Melanocyte of skin (primary cell): ENCODE results near the gene DDX54.

GRCh38 chr12:113114405-113114715, 21.2 kb downstream of the RASAL1 start:
- CAGE, long polyA plus RNA, 2 experiments: no peak in any of the 2 experiments

DNA sequence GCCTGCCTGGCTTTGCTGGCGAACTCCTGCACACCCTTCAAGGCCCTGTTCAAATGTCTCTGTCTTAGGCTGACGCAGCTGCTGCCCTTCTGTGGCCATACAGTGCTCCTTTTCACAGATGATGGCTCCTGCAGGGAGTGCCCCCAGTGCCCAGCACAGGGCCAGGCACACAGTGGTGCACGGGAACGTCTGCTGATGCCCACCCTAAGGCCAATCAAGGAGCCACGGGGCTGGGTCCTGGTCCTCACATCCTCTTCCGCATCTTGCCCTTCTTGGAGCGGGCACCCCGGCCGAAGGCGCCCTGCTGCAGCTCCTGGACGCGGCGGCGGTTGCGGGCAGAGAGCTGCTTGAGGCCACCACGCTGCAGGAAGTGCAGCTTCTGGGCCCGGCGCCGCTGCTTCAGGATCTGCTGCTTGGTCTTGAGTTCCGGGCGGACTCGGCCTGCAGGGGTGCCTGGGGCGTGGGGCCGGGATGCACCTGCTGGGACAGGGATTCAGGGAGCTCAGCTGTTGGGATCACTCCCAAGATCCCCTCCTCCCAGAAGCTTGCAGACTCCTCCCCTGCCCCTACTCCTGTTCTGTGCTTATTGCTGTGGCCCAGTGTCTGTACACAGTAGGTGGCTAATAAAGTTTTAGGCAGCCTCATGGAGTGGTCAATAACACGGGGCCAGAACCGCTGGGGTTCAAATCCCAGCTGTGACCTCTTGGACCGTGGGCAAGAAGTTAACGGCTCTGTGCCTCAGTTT, 9.3 kb downstream of the CFAP73 start:
- CAGE, long polyA plus RNA, 2 experiments: no peak in any of the 2 experiments

GRCh38 chr12:113185196-113185881, at the start of gene DDX54:
Gene DDX54, minus strand, starts transcription at chr12:113185478.
- CAGE, long polyA plus RNA, 2 experiments: no peak in any of the 2 experiments

- CAGE, long polyA plus RNA, 2 experiments: no peak in any of the 2 experiments
These were observed 46.5 kb downstream of the SLC8B1 start for GRCh38 chr12:113288167-113289050.

- CAGE, long polyA plus RNA, 2 experiments: no peak in any of the 2 experiments
These were observed 1.7 kb upstream of the PLBD2 start for GRCh38 chr12:113356682-113357109.

DNA sequence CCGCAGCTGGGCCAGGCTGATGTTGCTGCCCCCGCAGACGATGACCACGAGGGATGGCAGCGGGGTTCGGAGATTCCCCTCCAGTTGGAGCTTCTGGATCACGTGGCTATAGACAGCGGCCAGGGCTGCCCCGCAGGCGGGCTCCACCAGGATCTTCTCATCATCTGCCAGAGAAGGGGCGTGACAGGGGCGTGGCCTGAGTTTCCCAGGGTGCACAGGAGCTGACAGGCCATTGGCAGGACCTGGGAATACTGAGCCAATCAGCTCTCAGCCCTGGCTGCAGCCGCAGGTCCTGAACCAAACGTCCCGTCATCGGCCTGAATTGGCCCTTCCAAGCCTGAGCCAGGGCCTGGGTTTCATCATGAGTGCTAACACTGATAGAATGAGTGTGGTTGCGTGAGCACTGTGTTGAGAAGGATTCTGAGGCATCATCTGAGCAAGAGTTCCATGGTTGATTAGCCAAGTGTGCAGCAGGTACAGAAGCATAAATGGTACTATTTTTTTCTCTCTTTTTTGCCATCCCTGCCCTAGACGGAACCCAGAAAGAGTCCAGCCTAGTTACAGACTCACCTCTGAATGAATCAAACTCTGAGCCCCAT, 10.6 kb downstream of the SDS start:
- CAGE, long polyA plus RNA, 2 experiments: no peak in any of the 2 experiments

DNA sequence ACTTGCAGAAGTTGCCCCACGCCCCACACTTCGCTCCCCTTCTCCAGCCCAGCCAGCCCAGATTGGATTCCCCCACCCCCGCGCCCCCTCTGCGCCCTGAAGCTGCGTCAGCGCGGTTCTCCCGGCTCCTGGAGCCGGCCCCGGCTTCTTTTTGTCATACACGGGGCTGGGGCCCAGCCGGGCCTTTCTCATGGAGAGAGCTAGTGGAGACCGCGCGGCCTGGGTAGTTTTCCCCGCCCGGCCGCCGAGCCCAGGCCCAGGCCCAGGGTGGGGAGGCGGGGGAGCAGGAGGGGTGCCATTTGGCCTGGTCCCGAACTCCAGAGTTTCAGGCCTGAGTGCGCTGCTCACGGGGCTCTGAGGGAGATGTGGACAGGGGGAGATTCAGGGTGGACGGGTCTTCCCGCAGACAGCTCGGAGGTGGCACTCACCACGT, 587 bp upstream of the LHX5 start:
- CAGE, long polyA plus RNA, 2 experiments: no peak in any of the 2 experiments

- CAGE, long polyA plus RNA, 2 experiments: no peak in any of the 2 experiments
These were observed 4.1 kb downstream of the RBM19 start for GRCh38 chr12:113961937-113962434.

GRCh38 chr12:114402897-114403581, 2.9 kb downstream of the TBX5 start:
- CAGE, long polyA plus RNA, 2 experiments: no peak in any of the 2 experiments

DNA sequence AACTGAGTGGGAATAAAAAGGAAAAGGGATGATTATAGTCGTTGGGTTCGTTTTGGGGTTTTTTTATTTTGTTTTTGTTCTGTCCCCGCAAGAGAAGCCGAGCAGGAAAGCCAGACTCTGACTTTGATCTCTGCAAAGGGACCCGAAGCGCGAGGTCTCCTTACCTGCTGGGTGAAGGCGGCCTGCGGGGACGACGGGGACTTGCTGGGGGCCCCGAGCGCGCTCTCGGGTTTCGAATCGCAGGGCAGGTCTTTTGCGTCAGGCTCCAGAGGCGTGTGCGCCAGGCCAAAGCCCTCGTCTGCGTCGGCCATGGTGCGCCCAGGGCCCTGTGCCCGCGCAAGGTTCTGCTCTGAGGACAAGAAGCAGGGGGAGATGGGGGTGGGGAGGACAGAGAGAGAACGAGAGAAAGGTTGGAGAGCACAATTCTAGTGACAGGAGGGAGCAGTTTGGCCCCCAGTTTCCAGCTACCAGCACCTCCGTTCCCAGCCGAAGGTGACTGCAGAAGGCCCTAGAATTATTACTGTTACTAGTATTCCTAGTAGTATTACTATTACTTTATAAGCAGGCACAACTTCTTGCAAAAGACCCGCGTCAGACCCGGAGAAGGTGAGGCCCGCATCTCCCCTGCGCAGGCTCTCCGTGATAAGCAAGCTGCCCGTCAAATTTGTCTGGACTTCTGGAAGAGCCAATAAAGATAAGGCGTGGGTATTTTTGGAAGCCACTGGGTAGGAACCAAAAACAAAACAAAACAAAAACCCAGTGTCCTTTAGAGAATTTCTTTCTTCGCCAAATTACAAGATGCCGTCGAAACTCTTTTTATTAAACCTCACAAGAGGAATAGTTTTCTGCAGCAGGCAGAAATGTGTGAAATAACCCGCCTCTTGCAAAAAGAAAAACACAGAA, 2.1 kb downstream of the TBX5 start:
- CAGE, long polyA plus RNA, 2 experiments: no peak in any of the 2 experiments

DNA sequence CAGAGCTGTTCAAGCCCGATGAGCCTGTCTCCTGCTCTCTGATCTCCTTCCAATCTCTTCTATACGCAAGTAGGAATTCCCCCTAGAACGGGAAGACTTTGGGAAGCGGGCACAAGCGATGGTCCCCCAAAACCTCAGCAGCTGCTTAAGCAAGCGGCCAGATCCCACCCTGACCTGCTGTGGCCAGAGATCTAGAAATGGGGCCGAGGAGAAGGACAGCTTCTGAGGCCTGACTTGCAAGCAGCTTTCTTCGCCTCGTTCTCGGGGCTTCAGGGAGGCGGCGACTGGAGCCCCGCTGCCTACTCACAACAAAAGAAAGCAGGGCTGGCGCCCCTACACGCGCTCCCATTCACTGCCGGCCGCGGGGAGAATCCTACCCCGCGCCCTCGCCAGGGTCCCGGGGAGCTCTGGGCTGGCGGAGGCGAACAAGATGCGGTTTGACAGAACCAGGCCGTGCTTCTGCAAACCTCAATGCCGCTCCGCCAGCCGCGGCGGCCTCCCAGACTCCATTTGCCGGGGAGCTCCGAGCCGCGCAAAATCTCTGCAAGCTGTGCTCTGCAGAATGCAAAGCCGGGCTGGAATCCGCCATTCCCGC, 880 bp downstream of the TBX5 start:
- CAGE, long polyA plus RNA, 2 experiments: no peak in any of the 2 experiments

- CAGE, long polyA plus RNA, 2 experiments: no peak in any of the 2 experiments
These were observed 103.7 kb downstream of the TBX3 start for GRCh38 chr12:114580327-114580711.

DNA sequence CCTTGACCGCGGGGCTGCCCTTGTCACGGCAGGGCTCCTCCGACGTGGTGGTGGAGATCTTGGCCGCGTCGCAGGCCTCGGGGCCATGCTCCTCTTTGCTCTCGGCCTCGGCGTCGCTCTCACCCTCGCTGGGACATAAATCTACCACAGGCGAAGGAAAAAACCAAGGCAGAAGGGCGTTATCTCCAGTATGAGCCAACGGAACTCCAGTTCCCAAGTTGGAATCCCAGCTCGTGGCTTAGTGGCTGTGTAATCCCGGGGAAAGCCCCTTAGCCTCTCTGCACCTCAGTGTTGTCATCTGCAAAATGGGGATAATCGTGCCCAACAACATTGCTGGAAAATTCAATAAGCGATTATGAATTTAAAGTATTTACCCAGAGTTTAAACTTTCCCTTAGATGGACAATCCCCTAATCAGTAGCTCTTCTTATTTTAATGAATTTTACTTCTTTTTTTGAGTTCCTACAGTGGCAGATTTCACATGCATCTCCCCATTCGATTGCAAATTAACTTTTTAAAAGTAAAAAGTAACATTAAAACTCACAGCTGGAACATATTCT, 9.2 kb downstream of the TBX3 start:
- CAGE, long polyA plus RNA, 2 experiments: no peak in any of the 2 experiments

- CAGE, long polyA plus RNA, 2 experiments: no peak in any of the 2 experiments
These were observed 1.2 kb downstream of the TBX3 start for GRCh38 chr12:114682669-114683285.

- CAGE, long polyA plus RNA, 2 experiments: no peak in any of the 2 experiments
These were observed 451.9 kb upstream of the TBX3 start for GRCh38 chr12:115135772-115136376.

GRCh38 chr12:115598830-115600074, 678.2 kb downstream of the MED13L start:
- CAGE, long polyA plus RNA, 2 experiments: no peak in any of the 2 experiments

DNA sequence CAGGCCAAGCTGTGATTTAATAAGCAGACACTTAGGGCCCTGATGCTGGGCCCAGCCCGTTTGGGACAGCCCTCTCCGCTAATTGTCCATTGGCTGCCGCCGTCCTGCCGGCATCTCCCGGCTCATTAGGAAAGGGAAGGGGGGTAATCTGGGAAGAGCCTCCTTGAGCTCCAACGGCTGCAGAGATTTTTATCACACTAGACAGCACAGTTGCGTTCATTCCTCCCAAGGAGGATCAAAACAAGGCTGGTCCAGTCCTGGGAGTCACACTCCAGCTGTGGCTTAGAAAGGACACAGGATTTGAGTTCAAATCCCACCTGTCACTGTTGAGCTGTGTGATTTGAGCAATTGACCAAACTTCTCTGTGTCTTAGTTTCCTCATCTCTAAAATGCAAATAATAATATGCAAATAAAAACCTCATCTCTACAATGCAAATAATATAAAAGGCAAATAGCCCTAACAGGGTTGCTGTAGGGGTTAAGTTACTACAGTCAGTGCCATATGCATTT, 653.3 kb downstream of the MED13L start:
- CAGE, long polyA plus RNA, 2 experiments: no peak in any of the 2 experiments

GRCh38 chr12:116004245-116004789, 273.2 kb downstream of the MED13L start:
- CAGE, long polyA plus RNA, 2 experiments: no peak in any of the 2 experiments

DNA sequence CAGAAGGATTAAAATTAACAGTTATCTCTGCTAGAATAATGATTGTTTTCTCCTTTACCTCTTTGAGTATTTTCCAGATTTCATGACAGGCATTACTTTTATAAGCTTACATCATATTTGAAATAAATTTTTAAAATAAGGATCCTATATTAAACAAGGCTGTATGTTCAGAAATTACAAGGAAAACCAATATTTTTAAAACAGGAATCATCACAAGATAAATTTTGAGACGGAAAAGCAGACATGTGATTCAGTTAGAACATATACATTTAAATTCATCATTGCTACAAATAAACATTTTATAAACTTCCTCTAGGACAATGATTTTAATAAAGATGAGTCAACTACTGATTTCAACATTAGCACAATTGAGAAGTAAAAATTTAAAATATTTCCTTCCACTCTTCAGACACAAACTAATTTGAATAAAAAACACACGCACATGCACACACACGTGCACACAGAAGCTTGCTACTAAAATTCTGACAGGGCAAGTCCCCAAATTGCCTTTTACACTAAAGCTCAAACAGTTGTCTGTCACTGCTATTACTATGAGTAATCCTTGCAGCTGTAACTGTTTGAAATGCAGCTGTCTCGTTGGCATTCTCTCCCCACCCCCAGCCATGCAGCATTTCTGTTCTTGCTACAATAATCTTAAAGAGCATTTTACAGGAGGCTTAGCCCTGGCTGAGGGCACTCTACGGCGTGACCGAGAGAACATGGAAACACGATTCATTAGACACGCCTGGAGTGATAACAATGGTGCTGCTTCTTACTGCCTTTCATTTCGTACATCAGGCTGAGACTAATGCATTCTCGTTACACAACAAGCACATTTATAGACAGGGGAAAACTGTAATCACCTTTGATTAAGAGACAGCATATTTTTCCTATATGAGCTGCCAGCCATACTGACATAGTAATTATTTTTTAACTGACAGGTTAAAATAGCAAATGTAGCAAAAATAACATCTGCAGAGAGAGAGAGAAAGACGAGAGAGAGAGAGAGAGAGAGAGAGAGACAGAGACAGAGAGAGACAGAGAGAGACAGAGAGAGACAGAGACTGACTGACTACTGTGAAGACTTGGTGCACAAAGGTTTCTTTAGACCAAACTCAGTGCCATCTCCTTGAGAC, 154.0 kb downstream of the MED13L start:
- CAGE, long polyA plus RNA, 2 experiments: no peak in any of the 2 experiments

- CAGE, long polyA plus RNA, 2 experiments: no peak in any of the 2 experiments
These were observed 132.5 kb downstream of the MED13L start for GRCh38 chr12:116144629-116145768.